LNCaP clone FGC (cell line): ENCODE measurements around the gene ABCA10.

- RRBS, 2 experiments = no CpG with 5 or more reads among the region's 3 CpGs
Measured at GRCh38 chr17:69117712-69118526, 23.8 kb downstream of the ABCA6 start.

DNA sequence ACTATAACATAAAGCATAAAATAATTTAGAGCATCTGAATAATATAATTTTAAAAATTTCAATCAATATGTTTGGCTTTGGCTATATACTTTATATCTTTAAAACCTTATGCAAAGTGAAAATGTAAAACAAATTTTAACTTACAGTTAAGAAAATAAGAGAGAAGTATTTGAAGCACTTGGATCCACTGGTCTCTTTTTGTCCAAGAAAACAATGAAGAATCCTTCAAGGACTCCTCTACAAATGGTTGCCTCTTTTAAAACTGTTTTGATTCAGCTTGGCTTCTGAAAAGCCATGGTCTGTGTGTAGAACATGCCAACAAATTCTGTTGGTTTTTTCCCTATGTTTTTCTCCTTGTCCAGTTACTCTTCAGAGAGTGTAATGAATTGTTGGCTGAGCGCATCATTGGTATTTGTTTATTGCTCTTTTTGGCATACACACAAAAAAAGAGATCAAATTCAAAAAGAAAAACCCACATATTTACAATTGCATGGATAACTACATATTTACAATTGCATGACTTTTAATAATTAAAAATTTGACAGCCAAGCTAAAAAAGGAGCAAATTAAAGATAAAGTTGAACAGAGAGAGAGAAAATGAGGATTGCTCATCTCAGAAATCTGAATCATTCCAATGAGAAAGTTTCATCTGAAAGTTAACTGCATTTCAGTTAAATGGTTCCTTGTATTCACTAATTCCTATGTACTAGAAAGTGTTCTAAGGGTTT, at the start of gene ABCA10:
TSS of gene ABCA10 (minus strand) at position 388 of the 728 bp plus-strand sequence.
- RRBS, 2 experiments = no CpG with 5 or more reads among the region's 1 CpG

GRCh38 chr17:69248287-69249039, 19.8 kb upstream of the ABCA10 start:
- RRBS, 2 experiments = no CpG with 5 or more reads among the region's 5 CpGs

- RRBS, 2 experiments = no CpG with 5 or more reads among the region's 3 CpGs
Measured at GRCh38 chr17:69357615-69358242, 30.8 kb upstream of the ABCA5 start.

GRCh38 chr17:69467111-69467855, 52.8 kb downstream of the MAP2K6 start:
- RRBS, 2 experiments = no CpG with 5 or more reads among the region's 2 CpGs

GRCh38 chr17:69606993-69607640, 192.6 kb downstream of the MAP2K6 start:
- RRBS, 2 experiments = no CpG with 5 or more reads among the region's 6 CpGs

DNA sequence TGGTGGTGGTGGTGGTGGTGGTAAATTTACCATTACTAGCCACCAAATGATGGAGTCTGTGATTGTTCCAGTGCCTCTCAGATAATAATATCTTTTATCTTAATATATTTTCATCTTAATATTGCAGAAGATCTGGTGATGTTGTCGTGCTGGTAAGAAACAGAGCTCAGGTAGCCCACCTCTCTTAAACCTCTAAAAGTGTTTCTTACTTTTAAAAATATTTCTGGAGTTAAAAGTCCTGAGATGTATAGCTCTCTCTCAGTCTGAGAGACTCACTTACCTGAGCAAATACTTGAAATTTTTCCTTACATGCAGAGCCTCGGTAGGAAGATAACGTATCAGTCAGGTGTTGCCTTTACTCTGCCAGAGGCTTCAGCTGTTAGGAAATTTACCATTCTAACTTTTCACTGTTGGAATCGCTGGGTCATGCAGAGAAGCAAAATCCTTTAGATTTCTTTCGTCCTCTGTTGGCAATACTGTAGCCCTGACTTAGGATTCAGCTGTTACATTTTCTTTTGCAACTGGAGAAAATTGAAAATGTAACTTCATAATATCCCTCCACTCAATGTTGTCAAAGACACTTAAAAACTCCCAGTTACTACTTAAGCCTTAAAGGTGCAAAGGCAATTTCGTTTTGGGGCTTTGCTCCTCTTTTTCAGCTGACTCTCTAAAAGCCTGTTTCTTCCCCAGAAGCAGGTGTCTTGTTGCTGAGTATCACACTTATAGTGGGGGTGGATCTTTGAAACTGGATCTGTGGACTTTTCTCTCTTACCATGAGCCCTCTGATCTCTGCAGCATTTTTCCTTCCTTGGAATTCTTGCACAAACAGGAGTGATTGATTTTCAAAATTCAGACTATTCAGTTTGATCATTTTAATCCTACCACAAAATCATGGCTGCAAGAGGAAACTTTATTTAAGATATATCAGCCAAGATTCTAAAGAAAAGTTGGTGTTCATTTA, 19.9 kb upstream of the KCNJ16 start:
- RRBS, 2 experiments = no CpG with 5 or more reads among the region's 6 CpGs

GRCh38 chr17:70099027-70099858, 24.2 kb downstream of the KCNJ16 start:
- RRBS, 2 experiments = no CpG with 5 or more reads among the region's 4 CpGs

GRCh38 chr17:70184799-70185117, 15.4 kb downstream of the KCNJ2 start:
- RRBS, 2 experiments = no CpG with 5 or more reads among the region's 4 CpGs

DNA sequence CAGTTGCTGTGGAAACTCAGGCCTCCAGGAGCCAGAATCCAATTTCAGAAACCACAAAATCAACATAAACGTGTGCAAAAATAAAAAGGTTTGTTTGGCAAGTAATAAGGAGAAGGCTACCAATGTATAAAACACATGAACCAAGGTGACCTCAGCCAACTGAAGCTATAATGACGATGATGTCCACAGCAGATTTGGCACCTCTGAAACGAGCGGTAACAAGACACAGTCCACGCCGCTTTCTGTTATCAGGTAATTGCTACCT, 957.3 kb upstream of the SOX9 start:
- RRBS, 2 experiments = no CpG with 5 or more reads among the region's 6 CpGs

DNA sequence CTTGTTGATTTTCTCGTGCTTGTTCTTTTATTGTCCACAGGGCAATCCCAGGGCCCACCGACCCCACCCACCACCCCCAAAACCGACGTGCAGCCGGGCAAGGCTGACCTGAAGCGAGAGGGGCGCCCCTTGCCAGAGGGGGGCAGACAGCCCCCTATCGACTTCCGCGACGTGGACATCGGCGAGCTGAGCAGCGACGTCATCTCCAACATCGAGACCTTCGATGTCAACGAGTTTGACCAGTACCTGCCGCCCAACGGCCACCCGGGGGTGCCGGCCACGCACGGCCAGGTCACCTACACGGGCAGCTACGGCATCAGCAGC, 2.6 kb downstream of the SOX9 start:
- RRBS, 2 experiments = 96 to 100% methylated on average over 1 to 5 of the region's 26 CpGs

- RRBS, 2 experiments = 51 to 55% methylated on average over 3 of the region's 11 CpGs
Measured at GRCh38 chr17:72338733-72339604, 218.1 kb downstream of the SOX9 start.

DNA sequence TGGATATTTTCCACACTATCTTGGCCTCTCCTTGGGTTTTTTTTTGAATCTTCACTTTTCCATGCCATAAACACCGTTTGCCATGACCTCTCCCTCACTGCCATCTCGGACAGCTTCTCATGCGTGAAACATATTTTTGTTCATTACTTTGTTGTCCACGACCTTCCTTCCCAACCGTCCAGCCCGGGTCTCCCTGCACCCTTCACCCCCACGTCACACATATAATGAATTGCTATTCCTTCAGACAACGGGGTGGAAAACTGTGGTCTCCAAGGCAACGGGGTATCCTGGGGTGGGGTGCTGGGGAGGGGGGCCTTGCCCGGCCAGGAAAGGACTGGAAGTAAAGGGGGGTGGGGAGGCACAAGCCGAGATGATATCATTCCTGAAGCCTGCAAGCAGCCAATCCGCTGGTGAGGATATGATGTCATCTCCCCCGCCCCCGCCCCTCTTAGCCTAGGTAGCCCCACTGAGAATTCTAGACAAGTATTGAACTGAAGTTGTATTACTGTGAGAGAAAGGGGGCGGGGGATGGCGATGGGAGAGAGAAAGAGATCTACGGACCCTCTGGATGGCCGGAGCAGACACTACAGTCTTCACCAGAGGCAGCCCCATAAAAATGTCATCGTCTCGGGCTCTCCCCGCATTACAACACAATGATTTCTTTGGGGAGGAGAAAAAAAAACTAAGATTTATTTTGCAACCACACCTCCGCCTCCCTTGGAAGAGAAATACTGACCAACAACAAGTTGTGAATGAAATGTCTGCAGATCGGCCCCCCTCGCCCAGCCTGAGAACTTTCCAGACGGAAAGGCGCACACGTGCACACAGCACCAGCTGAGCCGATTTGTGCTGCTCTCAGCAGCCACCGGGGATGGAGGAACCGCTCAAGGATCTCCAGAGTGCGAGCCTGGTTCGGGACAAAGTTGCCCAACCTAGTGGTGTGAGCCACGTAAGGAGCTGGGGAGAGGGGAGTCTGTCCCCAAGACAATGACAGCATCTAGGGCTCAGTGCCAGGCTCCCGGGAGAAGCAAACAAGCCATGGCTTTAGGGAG, 221.9 kb downstream of the SOX9 start:
- RRBS, 2 experiments = no CpG with 5 or more reads among the region's 34 CpGs

DNA sequence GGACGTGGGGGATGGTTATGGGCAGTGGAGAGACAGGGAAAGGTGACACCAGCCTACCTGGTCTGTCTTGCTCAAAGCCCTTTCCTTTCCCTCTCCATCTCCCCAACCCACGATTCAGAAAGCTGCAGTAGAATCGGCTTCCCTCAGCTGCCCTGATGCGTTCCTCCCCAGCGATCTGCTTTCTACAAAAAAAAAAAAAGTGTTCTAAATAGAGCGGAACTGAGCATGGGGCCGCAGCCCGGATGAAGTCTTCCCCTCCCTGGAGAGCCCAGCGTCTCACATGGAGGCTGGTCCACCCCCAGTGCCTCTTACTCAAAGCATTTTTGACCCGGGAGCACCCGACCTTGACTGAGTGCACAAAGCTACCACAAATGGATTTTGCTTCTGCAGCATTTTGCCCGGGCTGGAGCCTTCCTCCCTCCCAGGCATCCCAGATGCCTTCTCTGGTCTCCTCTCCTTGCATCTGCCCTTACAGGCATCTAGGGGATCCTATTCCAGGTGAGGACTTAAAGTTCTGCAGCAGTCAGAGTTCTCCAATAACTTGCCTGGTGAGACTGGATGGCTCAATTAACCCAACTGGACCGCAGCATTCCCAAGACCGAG, 271.8 kb downstream of the SOX9 start:
- RRBS, 2 experiments = 88 to 89% methylated on average over 5 of the region's 14 CpGs

GRCh38 chr17:72419979-72420346, 299.1 kb downstream of the SOX9 start:
- RRBS, 2 experiments = 56 to 61% methylated on average over 3 of the region's 7 CpGs

DNA sequence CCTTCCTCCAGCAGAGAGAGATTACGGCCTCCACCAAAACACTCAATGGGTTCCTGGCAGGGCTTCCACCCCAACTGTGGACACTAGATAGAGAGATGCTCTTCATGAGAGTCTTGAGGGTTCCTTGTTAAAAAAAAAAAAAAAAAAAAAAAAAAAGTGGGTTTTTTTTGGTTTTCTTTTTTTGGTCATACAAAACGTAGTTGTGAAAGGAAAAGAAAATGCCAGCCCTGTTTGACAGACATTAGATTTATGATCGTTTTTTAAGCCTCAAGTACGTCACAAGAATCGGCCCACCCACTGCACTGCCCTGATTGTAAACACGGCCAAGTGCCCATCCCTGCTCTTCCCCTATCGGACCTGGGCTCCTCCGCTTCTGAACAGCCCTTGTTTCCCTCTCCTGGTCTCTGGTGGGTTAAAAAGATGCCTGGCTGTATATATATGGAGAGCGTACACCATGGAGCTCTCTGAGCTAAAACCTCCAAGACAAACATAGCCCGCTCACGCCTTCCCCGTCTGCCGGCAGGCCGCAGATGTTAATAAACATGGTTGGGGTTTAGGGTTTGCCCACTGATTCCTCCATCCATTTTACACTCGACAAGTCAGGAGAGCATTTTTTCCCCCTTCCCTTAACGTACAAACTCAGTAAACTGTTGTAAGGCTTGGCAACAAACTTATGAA, 325.7 kb downstream of the SOX9 start:
- RRBS, 2 experiments = no CpG with 5 or more reads among the region's 16 CpGs

- RRBS, 2 experiments = no CpG with 5 or more reads among the region's 4 CpGs
Measured at GRCh38 chr17:72475002-72475566, 354.3 kb downstream of the SOX9 start.

DNA sequence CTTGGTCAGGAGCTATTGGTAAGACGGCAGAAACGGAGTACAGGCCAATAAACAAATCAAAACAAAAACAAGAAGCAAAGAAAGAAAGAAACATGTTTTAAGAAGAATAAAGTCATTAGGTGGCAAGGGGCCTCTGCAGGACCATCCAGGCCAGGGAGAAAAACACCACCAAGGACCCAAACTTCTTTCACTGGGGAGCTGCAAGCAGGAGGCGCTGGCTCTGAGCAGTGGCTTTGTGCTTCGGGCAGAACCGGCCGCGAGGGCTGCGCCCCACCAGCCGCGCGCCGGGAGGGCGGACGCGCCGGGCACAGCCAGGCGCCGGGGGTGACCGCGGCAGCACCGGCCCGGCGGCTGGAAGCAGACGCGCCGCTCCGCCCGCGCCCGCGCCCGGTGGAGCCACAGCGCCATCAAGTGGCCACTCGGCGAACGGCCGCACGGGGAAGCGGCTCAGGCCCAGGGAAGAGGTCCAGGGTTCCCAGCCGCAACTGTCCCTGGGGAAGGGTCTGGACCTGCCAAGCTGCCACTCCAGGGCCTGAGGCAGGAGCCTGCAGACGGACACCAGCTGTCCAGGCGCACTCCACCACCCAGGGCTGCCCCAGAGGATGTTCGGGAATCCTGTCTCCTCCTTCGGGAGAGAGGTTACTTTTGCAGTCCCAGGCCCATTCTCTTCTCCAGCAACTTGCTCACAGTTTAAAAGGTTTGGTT, 419.4 kb downstream of the SOX9 start:
- RRBS, 2 experiments = 1 to 2% methylated on average over 11 of the region's 44 CpGs

- RRBS, 2 experiments = no CpG with 5 or more reads among the region's 8 CpGs
Measured at GRCh38 chr17:72558015-72558908, 437.4 kb downstream of the SOX9 start.

DNA sequence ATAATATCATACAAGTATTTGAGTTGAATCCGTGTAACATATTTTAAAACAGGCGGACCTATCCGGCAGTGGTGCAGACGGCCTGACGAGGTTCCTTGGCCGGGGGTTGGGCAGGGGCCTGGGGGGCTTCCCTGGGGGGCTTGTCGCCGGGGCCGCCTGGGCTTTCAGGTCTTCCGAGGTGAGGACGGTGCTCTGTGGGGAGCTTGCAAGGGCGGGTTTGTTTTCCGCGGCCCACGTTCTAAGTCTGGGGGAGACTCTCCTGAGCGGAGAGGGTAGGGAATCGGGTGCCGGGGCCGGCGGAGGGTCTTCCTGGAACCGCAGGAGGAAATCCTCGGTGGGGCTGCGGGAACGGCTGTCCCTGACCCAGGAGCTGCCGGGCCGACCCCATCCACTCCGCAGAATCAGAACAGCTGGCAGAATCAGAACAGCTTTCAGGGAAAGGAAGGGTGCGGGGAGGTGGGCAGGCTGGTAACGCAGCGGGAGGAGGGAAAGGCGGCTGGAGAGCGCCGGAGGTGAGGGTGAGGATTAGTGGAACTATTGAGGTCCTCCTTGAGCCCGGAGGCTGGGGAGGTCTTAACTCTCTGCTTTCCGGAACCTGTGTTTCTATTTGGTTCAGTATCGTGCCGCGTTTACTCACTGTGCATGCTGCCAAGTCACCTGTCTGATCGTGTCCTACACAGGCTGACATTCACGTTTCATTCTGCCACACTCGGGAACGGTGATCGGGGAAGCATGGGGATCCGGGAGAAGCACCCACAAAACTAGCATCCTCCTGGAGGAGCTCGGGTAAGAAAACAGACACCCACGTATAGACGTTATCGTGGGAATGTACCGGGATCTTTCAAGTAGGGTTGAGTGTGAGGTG, 539 bp downstream of the C17orf80 start:
- RRBS, 2 experiments = 2 to 3% methylated on average over 13 to 16 of the region's 49 CpGs